Thoracic aorta endothelial cell (primary cell): Measurements from ENCODE around the genes ARHGEF25 and OS9.

DNA sequence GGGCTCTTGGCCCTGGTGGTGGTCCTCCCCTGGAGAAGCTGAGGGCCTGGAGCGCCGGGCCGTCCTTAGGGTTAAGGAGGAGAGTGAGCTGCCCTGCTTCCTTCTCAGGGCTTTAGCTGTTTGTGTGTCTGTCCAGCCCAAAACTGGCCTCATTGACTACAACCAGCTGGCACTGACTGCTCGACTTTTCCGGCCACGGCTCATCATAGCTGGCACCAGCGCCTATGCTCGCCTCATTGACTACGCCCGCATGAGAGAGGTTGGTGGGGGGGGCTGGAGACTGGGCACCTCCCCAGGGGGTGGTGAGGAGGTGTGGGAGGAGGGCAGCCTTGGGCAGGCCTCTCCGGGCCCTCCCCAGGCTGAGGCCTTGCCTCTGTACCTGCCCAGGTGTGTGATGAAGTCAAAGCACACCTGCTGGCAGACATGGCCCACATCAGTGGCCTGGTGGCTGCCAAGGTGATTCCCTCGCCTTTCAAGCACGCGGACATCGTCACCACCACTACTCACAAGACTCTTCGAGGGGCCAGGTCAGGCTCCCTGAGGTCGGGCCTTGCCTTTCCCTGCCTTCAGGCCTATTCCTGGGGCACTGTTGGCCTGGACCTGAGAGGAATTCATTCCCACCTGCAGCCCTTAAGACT is 2.9 kb downstream of the SHMT2 start:
- CAGE, long polyA plus RNA, result no peak

DNA sequence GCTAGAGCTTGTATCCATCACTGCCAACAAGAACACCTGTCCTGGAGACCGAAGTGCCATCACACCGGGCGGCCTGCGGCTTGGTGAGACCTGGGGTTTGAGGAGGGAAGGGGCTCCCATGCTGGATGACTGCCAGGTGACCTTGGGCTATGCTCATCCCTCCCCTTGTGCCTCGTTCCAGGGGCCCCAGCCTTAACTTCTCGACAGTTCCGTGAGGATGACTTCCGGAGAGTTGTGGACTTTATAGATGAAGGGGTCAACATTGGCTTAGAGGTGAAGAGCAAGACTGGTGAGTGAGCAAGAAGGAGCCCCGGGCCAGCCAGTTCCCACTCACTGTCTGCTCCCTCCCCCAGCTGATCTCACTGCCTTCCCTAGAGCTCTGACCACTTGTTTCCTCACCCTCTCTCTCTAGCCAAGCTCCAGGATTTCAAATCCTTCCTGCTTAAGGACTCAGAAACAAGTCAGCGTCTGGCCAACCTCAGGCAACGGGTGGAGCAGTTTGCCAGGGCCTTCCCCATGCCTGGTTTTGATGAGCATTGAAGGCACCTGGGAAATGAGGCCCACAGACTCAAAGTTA is 3.0 kb downstream of the NDUFA4L2 start:
- CAGE, long polyA plus RNA, result no peak

GRCh38 chr12:57240941-57242016 is 4.4 kb upstream of the NDUFA4L2 start:
- CAGE, long polyA plus RNA, result no peak

DNA sequence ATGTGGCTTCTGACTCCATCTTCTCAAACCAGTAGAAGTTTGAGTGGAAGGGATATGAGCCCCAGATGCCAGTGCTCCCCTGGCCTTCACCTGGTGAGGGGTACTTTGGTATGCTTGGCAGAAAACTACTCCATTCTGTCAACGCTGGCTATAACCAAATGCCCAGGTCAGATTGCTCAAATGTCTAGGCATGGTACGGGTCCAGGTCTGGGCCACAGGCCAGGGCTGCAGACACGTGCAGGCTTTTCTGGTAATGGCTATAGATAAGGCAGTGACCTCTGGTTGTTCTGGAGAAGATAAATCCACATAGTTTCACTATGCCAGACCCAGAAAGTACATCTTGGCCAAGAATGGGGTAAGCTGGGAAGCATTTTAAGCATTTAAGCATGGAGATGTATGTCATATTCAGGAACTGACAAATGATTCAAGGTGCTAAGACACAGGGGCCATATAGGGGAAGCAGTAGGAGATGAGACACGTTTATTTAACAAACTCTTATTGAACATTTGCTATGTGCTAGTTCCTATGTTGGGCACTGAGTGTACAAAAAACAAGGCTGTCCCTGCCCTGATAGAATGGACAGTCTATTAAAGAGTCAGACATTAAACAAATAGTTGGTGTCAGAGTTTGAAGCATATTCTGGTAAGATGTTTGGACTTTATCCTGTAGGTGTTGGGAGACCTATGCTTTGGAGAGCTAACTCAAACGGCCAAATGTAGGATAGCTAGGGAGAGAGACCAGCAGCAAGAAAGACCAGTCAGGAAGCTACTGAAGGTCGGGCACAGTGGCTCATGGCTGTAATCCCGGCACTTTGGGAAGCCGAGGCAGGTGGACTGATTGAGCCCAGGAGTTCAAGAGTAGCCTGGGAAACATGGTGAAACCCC is 8.5 kb upstream of the STAC3 start:
- CAGE, long polyA plus RNA, result no peak

DNA sequence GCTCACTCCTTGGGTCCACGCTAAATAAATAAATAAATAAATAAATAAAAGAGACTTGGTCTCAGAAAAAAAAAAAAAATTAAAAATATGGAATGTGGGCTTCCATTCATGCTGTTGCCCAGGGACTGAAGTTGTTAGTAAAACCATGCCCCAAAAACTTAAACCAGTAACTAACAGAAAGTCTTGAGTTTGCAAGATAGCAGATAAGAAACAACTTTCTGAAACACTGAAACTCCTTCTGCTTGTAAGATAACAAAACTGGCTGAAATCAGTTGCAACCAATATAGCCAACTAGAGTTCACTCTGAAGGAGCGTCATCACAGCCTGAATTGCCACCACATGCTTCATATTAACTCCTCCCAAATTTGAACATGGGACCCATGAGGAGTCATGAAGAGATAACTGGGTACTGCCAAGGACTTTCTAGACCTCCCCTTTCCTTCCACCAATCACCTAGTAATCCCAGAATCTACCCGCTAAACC is 53.7 kb downstream of the R3HDM2 start:
- CAGE, long polyA plus RNA, result no peak

DNA sequence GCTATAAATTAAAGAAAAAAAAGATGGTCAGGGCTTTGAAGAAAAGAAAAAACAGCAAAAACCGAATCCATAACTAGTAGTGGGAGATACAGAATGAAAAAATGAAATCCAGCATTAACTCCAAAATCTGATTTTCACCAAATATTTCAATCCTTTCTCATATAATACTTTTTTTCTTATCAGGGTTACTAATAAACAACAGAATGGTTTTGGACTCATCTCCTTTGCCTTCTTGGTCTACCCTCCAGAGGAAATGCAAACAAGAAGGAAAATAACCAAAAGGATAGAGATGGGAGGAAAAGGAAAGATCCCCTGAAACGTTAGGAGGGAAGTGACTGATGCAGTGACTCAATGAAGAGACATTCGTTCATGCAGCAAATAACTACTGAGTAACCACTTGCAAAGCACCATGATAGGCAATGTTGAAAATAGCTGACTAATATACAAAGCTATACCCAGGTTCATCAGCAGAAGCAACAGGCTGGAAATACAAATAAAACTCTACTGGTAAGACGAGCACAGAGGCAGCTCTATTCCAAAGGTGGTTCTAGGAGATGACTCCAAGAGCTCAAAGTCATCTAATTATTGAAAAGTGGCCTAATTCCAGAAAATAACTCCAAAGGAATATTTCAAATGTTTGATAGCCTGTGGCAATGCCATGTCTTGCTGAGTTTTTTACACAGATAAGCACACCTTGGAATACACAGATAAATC is 41.8 kb downstream of the R3HDM2 start:
- CAGE, long polyA plus RNA, result no peak

- CAGE, long polyA plus RNA, result no peak
Measured at GRCh38 chr12:57456497-57457015, 1.4 kb downstream of the INHBE start.

DNA sequence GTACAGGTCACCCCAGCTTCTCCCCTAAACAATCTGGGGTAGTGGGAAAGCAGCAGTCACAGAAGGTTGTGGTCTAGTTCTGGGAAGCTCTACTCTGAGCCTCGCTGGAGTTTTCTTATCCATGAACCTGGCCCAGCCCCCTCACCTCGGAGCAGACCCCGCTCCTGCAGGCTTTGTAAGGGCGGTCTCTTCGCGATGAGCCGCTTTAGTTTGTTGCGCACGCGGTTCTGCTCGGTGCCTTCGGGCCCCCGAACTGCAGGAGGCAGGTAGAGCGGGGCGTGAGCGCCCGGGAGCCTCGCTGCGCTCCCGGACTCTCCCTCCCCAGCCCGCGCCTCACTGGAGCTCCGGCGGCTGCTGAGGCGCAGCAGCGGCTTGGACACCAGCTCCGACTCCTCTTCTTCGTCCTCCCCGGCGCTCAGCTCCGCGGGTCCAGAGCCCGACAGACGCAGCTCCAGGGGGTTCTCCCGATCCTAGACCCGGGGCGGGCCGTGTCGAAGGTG is 4.5 kb downstream of the ARHGAP9 start:
- CAGE, long polyA plus RNA, result no peak

DNA sequence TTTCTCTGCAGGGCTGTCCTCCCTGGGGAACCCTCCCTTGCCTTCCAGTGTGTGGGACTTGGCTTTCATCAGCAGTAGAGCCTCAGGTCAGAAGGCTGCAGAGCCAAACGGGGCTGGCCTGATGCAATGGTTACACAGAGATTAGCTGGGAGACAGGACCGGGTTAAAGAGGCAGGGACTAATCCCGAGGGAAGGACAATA is 845 bp downstream of the DDIT3 start:
- CAGE, long polyA plus RNA, result no peak

GRCh38 chr12:57524487-57525547 is 2.2 kb downstream of the MBD6 start:
- CAGE, long polyA plus RNA, result no peak

GRCh38 chr12:57538927-57539862 is 7.8 kb downstream of the DCTN2 start:
- CAGE, long polyA plus RNA, result no peak

DNA sequence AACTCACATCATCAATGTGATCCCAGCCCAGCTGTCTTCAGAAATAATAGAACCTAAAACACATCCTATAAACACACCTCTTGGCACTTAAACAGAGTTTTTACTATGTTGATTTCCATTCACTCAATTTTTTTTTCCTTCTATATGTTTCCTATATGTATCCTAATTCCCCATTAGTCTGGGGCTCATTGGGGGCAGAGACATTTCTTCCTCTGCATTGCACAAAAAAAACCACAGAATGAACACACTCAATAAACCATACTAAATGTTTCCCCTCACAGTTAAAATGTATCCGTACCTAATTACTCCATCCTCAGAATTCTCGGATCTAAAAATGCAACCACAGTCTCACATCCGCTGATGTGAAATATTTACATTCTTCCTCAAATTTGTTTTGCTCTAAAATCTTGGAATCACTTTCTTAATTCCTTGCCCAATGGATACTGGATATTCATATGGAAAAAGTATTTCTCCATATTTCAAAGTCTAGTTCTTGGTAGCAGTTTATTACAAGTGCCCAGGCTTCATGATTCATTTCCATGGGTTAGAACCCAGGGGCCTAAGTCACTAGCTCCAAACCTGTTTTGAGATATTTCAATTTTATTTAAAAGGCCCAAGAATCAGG is 1.7 kb downstream of the DCTN2 start:
- CAGE, long polyA plus RNA, result no peak

DNA sequence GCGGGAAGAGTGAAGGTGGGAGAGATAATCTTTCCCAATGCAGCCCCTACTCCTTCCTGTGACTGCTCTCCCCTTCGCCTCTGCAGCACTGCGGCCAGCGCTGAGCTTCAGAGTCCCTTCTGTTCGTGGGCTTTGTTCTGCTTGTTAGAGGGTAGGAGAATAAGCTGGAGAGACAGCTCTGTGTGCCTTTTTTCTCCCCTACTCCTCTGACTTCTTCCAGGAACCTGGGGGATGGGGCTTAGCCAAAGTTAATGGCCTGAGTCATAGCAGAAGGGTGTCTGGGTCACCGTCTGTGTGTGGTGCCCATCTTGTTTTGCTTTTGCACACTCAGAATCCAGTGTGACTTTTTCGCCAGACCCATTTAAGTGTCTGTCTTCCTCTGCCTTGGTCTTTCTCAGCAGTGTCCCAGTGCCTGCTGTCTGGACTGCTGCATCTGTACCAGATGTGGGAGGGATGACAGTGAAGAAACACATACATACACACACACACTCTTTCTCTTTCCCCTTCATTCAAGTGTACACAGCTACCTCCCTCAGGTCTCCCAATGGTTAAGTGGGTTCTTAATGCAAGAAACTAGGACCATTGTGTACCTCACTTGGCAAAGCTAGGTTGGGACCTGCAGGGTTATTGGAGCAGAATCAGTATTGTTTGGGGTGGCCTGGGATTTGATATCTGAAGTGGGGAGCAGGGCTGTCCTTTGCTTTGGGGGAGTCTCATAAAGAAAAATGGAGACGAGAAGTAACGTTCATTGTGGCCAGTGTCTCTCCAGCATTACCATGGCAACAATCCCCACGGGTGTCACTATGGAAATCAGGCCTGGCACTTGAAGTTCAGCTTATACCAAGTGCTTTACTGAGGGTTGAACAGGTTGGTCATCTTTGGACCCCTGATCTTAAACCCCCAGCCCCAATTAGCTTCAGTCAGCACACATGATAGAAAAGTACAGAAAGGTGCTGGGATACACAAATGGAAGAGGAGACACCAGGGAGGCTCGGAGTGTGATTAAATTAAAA is 3.2 kb downstream of the KIF5A start:
- CAGE, long polyA plus RNA, result no peak

GRCh38 chr12:57604965-57606193 is 755 bp downstream of the DTX3 start:
- CAGE, long polyA plus RNA, result no peak

- CAGE, long polyA plus RNA, result no peak
Measured at GRCh38 chr12:57611019-57612189, at the start of gene ARHGEF25. Gene ARHGEF25 (plus strand): TSS chr12:57611435.

GRCh38 chr12:57612235-57612768 is 1.1 kb downstream of the ARHGEF25 start:
- CAGE, long polyA plus RNA, result no peak

DNA sequence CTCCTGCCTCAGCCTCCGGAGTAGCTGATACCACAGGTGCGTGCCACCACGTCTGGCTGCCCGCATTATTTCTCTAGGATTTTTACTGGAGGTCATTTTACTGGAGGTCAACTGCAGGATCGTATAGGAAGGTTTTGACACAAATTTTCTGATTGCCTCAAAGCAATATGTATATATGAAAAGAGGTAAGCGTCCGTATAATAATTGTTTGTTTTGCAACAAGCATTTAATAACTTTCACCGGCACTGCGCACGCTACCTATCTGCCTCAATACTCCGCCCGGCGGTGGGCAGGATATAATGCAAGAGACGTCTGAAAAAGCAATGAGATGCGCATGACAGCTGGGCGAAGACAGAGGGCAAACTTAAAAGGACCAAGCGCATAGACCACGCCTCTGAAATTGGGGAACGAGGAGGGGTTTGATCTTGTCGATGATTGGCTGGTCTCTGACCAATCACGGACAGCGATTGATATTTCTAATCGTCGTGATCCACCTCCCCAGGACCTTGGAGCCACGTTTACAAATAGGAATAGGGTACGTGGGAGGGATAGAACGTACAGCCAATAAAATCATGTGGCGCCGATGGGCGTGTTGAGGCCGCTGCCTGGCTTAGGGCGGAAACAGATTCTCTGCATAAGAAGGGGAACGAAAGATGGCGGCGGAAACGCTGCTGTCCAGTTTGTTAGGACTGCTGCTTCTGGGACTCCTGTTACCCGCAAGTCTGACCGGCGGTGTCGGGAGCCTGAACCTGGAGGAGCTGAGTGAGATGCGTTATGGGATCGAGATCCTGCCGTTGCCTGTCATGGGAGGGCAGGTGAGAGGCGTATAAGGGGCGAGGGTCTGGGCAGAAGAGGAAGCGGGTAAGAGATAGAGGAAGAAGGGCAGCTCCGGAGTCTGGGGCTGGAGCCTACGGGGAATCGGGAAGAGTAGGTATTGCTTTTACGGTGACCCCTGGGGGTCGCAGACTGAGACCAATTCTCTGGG is at the start of gene OS9:
TSS of gene OS9 (plus strand) at position 624 of the 985 bp plus-strand sequence.
- CAGE, long polyA plus RNA, result no peak

DNA sequence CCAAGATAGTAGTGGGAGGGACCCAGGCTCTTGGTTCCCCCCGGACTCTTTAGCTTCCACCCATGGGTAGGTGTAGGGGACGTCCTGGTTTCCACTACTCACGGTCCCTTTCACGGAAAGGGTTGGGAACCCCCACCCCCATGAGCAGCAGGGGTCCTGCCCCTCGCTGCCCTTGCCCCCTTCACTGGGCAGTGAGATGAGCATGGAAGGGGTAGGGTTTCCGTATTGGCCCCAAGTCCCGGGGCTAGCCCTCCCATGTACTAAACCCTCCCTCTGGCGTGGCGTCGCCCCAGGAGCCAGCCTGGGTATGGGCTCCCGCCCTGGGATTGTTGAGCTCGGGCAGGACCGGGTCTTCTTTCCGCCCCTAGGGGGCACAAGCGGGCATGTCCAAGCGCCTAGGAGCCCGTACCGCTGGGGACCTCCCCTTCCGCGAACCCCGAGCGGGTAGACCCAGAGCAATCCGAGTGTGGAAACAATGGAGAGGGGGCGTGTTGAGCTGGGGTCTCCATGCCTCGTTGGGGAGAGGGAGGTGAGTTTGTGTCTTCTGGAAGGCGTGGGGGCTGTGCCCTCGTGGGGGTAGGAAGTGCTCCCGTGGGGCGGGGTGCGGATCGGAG is 12.6 kb downstream of the AGAP2 start:
- CAGE, long polyA plus RNA, result no peak

GRCh38 chr12:57741023-57741703 is 2.6 kb upstream of the AGAP2 start:
- CAGE, long polyA plus RNA, result no peak

DNA sequence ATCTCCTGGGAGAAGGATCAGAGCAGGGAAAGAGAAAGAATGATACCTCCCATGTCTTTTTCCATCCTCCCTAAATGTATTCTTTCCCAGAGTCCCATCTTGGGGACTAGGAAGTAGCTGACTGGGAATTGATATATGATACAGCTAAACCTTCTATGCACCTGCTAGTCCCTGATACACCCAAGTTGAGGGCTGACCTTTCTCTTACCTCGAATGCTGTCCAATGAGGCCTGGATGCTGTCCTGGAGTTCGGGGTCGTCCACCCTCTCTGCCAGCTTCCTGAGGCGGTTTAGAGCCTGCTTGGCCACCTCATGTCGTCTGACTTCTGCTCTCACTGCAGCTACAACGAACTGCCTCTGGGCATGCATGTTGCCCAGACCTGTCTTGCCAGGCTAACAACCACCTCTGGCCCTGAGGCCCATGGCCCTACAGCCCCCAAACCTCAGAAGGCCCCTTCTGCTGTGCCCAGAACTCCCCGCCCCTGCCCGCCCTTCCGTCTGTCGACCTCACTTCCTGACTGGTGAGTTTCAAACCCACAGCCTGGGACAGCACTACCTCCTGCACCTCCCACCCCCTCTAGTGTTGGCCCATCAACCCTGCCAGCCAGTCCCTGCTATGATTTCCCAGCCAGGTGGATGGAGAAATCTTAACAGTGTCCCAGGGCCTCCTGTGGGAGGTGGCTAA is 3.0 kb upstream of the TSPAN31 start:
- CAGE, long polyA plus RNA, result no peak